ENCODE measurements around a stretch of chr6.

- PRO-cap: no peak
These were observed 57.3 kb downstream of the PRKN start for GRCh38 chr6:162670136-162670837.

DNA sequence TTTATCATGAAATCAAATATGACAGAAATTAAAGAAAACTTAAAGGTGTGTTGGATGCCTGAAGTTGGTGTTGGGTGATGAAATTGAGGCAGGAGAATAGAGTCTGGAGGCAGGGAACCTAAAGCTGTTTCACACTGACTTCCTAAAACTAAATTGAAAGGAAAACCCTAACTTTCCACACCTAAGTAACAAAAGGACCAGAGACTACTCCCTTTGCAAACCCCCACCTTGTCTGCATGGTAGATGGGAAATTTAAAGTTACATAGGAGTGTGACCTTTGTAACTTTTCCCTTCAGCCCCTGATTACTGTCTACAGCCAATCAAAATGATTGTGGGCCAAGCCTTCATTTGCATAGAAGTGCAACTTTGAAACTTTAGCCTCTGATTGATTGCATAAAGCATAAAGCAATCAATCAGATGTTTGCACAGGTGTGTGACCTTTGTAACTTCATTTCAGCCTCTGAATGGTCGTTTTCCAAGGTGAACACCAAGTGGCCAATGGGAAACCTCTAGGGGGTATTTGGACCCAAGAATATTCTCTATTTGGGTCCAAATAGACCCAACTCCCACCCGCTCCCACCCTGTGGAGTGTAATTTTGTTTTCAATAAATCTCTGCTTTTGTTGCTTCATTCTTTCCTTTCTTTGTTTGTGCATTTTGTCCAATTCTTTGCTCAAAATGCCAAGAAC lies 46.1 kb downstream of the PRKN start:
- PRO-cap: no peak

DNA sequence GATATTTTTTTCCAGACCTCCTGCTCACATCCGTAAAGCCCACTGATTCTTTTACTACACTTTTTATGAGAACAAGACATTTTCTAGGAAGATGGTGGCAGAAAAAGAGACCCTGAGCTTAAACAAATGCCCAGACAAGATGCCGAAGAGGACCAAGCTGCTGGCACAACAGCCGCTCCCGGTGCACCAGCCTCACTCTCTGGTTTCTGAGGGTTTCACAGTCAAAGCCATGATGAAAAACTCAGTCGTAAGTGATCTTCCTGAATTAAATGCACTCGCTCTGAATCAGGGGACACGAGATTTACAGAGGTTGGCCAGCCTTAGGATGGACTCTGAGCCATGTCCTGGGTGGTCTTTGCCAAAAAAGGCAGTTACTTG lies 360 bp downstream of the PACRG start:
- PRO-cap: no peak

GRCh38 chr6:163180934-163181609 lies 233.4 kb upstream of the QKI start:
- PRO-cap: no peak

- PRO-cap: no peak
These were observed 204.1 kb upstream of the QKI start for GRCh38 chr6:163210364-163210831.

DNA sequence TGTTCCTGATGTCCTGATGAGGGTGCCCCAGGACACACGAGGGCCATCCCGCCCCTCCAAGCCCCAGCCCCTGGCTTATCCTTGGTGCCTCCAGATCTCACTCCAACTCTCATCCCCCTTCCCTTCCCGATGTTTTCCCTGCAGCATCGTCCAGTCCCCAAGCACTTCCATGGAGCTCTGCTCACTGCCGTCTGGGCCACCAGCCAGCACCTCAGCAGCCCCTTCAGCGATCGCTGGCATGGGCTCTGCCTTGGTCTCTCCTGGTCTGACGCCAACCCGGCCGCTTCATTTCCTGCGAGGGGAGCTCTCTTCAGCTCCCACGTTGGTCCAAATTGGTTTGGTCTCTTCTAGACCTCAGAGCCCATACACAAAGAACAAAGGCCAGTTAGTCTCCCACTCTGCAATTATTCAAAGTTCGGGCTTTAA lies 154.5 kb upstream of the QKI start:
- PRO-cap: no peak

- PRO-cap: no peak
These were observed 125.1 kb upstream of the QKI start for GRCh38 chr6:163289375-163289900.

GRCh38 chr6:163324954-163325326 lies 89.6 kb upstream of the QKI start:
- PRO-cap: no peak

- PRO-cap: no peak
These were observed 68.0 kb upstream of the QKI start for GRCh38 chr6:163346357-163347062.

GRCh38 chr6:163353905-163354576 lies 60.5 kb upstream of the QKI start:
- PRO-cap: bidirectional peak, plus-strand start at chr6:163354271, minus-strand start at chr6:163354162

DNA sequence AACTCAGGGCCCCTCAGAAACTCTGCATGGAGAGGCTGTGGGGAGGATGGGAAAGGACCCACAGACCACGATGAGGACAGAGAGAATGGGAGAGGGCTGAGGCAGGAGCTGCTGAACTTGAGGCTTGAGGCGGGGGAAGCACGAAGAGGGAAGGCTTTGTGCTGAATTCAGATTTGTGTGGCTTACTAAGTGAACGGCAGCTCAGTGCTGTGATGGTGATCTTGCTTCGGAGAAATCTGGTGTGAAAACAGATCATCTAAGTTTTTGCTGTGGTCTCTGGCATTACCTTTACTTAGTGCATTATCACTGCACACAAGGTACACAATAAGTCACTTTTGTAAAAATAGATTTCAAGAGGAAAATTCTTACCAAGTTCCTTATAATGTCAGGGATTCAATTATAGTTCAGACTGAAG lies 10.9 kb upstream of the QKI start:
- PRO-cap: unidirectional peak, plus-strand start at position 170 of the sequence

DNA sequence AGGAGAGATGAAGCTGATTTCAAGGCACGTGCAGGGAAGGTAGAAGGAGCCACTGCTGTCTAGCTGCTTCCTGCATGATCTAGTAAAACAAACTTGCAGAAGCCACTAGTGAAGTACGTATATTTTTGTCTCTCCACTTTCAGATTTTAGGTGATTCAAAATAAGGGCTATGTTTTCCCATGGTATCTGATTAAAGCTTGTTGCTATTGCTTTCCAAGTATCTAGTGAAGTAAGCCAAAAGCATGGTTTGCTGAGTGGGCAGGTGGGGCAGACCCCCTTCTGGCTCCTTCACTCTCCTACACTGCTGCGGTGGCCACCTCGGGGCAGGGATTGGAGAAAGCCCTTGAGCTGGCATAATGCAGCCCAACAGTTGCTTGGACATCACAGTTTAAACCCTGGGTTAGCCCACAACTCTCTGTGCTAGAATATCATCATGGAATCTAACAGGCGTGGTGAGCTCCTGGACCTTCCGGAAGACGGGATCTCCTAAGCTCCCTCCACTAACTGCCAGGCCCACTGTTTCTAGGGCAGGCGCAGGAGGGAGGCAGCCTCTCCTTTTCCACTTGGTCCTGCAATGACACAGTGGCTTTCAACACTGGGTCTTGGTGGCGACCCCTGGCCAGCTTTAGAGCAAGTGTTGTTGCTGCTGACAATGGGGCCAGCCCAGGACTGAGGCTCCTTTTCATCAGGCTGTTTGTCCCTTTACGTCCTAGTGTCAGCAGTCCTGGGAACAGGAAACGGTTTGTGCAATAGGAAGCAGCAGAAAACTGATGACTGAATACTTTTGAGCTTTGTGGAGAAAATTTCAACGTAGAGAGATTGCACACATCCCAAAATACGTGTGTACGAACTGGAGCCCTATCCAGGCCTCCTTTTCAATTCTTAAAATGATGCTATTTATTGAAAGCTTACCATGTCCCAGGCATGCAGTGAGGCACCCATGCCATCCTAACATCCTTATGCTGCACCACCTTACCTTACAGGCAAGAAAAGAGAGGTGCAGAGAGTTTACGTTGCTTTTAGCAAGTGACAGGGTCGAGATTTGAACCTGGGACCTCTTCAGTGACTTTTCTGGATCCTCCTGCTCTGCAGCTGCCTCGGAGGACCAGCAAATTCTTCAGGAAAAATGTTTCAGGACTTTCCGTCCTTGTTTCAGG lies 9.7 kb upstream of the QKI start:
- PRO-cap: bidirectional peak, plus-strand start at position 914 of the sequence, minus-strand start at position 671 of the sequence

DNA sequence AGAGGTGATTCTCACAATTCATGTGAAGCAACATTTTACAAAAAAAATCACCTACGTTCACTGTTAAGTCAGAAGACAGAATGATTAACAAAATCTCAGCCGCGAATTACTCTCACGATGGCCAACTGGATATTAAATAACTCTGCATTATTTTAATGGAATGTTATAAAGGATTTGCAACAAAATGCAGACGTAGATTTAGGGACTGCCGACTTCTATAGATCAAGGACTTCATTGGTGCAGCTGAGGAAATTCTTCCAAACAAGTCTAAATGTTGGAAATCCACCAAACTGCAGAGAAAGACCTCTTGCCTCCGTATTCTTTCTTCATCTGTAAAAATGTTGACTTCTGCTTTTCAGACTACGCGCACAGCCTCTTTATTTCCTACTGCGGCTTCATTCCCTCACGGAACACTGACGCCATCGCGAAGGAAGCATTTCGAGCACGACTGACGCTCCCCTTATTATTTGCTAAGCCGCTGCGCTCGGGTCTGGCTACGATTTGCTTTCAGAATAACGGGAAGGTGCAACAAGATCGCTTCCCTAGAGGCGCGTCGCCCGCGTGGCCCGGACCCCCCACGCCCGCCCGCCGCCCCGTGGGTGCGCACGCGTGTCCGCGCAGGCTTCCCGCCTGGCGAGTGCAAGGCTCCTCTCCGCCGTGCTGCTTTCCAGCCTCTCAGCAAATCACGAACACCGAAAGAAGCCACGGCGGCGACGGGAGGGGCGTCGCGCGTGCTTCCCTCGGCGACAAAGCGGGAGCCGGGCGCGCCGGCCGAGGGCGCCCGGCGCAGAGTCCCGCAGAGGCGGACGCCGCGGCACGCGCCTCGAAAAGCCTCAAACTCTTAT lies 1.4 kb upstream of the QKI start:
- PRO-cap: bidirectional peak, plus-strand start at position 463 of the sequence, minus-strand start at position 332 of the sequence

DNA sequence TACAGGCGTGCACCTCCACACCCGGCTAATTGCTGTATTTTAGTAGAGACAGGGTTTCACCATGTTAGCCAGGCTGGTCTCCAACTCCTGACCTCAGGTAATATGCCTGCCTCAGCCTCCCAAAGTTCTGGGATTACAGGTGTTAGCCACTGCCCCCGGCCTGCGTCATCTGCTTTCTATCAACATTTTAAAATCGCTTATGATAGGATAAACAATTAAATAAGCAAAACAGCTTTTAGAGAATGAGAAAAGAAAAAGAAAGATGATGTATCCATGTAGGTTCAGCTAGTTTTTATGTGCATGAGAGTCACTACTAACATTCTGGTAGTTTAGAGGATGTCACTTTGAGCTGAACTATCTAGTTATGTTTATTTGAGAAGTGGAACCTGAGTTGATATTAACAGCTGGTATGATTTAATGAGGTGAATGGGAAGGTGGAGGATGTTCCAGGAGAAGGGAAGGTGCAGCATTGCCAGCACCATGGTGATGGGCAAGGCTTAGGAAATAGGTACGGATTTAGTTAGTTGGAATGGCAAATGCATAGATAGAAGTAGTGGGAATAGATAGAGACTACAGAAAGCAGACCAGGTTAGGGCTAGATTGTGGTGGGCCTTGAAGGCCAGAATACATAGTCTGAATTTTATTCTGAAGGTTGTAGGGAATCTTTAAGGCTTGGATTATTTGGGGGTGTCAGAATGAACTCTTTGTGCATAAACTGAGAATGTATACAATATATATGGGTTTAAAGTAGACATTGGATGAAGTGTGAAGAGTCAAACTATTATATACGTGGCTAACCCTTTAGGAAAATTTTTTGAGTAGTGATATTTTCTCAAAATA lies 10.5 kb downstream of the QKI start:
- PRO-cap: no peak

GRCh38 chr6:163461514-163461996 lies 47.0 kb downstream of the QKI start:
- PRO-cap: no peak

GRCh38 chr6:163465665-163466096 lies 51.2 kb downstream of the QKI start:
- PRO-cap: no peak

DNA sequence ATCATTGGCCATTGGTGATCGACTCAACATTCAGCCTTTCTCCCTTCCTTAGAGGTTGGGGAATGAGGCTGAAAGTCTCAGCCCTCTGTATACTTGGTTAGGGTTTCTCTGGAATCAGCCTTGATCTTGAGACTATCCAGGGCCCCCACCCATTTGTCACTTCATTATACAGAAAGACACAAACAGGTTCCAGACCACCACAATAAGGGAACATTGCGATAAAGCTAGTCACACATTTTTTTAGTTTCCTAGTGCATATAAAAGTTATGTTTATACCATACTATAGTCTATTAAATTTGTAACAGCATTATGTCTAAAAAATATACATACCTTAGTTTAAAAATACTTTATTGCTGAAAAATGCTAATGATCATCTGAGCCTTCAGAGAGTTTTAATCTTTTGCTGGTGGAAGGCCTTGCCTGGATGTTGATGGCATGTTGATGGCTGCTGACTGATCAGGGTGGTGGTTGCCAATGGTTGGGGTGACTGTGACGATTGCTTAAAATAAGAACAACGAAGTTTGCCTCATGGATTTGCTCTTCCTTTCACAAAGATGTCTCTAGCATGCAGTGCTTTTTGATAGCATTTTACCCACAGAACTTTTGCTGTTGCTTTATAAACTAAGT lies 68.4 kb downstream of the QKI start:
- PRO-cap: no peak

GRCh38 chr6:163516761-163517132 lies 102.2 kb downstream of the QKI start:
- PRO-cap: no peak

DNA sequence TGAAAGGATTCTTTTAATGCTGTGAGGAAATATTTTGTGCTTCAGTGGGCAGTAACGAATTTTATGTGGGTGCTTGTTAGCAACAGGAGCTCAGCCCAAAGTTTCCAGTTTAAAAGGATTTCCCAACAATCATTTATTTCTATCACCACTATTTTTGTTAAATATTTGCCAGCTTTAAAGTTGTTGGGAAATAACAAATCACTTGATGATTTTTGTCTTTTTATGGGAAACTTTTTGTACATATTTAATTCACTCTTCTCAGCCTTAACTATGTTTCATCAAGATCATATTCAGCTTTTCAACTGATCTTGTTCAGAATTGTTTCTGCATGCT lies 111.9 kb downstream of the QKI start:
- PRO-cap: no peak

DNA sequence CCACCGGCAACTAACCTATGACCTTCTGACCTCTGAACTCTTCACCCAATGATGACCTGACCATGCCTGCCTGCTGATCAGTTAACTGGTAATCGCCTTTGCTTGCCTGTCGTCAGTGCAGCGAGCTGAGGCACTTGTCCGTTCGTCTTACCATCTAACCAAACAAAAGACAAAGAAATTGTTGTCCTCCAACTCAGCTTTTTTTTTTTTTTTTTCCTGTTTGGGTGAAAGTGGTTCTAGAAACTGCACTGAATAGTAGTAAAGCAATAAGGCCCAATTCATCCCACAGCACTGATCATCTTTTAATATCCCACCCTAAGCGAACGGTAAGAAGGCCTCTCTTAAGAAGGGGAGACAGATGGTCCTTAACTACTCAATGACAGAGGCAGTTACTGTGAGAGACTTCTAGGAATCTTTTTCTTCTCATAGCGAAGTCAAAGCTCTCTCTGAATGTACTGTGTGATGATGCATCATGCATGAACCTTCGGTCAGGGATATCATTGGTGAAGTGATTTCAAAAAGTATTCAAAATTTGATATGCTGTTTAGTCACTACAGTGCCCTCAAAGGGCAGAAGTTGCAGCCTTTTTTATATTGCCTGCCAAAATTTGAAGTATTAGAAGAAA lies 156.3 kb downstream of the QKI start:
- PRO-cap: no peak

Data from left colon (tissue), 1 donor.